BJ (cell line): Measurements from ENCODE around the gene FGFRL1.

DNA sequence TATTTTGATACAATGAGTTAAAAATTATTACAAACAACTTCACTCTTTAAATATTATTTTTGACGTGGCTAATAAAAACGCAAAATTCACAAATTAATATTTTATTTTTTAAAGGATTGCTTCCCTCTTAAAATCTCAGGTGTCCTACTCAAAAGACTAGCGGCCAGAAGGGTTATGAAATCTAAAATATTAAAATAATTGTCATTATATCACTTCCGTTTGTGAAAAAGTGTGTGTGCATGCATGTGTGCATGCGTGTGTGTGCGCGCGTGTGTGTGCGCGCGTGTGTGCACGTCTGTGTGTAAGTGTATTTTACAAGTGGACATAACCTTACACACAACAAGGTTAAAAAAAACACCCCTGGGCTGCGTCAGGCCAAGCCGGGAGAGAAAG, 390 bp upstream of the ZNF595 start:
- CAGE, long polyA plus RNA, result no peak
- RRBS, result no CpG with 5 or more reads among the region's 14 CpGs

- CAGE, long polyA plus RNA, result no peak
- RRBS, result no CpG with 5 or more reads among the region's 11 CpGs
Measured at GRCh38 chr4:474213-474488, 24.8 kb downstream of the ZNF721 start.

- CAGE, long polyA plus RNA, result no peak
- RRBS, result no CpG with 5 or more reads among the region's 8 CpGs
Measured at GRCh38 chr4:477612-478479, 21.1 kb downstream of the ZNF721 start.

GRCh38 chr4:670912-671413, 3.1 kb downstream of the ATP5ME start:
- CAGE, long polyA plus RNA, result no peak
- RRBS, result no CpG with 5 or more reads among the region's 8 CpGs

DNA sequence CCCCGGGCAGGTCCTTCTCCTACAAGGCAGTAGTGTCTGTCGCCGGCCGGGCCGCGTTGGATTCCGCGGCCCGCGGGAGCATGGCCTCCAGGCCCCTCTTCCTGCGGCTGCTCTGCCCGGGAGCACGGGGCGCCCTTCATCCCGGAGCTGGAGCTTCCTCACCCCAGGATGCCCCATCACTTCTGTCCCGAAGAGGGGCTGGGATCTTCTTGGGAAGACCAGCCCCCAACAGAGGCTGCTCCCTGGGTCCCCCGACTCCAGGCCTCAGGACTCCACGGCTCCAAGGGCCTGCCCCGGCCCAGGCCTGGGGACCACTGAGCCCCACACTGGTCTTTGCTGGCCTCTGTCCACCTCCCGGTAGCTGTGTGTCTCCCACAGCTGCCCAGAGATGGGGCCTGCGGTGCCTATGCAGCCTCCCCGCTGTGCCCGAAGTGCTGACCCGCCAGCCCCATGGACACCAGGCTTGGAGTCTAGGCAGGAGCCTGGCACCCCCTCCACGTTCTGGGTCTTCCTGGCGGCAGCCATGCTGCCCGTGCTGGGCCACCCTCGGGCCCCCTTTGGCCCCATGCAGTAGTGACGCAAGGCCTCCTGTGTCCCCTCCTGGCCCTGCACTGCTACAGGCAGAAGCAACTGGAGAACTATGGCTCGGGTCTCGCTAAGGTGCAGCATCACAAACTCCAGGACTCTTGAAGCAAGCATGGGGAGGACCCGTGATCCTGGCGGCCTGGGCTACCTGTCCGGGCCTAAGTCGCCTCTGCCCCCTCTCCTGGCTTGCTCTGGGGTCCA, 645 bp downstream of the MYL5 start:
- CAGE, long polyA plus RNA, result no peak
- RRBS, result 2% methylated on average over 11 of the region's 35 CpGs

GRCh38 chr4:687044-687651, 1.8 kb downstream of the SLC49A3 start:
- CAGE, long polyA plus RNA, result no peak
- RRBS, result 28% methylated on average over 5 of the region's 26 CpGs

- CAGE, long polyA plus RNA, result no peak
- RRBS, result 95% methylated on average over 4 of the region's 33 CpGs
Measured at GRCh38 chr4:753977-754921, 48.6 kb downstream of the PCGF3 start.

GRCh38 chr4:760202-761285, 54.9 kb downstream of the PCGF3 start:
- CAGE, long polyA plus RNA, result no peak
- RRBS, result 97% methylated on average over 3 of the region's 32 CpGs

DNA sequence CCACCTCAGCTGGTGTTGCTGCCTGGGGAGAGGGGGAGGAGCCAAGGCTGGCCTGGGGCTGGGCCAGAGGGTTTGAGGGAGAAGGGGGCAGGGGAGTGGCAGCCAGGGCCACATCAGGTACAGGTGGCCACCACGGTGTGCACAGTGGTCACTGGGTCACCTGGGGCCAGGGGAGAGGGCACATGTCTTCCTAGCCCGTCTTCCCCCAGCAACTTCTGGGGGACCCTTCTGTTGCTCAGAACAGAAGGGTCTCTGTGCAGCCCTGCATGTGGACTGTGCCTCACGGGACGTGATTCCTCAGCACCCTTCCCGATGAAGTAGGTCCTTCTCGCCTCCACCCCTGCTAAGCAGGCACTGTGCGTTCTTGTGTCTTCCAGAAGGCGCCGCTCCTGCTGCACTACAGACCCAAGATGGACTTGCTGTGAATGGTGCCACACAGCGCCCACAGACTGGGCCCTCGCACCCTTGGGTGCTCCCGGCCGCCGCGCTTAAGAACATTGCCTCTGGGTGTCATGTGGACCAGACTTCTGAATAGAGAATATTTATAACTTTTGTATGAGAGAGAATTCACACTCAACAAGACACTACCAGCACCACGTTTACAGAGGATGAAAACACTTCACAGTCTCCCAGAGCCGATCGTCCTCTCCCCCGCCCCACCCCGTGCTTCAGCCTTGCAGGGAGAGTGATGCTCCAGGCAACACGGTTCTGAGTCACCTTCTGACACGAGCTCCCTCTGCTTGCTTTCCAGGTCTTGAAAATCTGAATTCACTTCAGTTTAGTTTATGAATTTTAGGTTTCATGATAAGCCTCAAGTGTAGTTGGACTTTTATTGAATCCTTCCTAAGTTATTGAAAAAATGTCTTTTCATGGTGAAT, 60.0 kb downstream of the CPLX1 start:
- CAGE, long polyA plus RNA, result no peak
- RRBS, result no CpG with 5 or more reads among the region's 22 CpGs

GRCh38 chr4:766988-767550, 58.9 kb downstream of the CPLX1 start:
- CAGE, long polyA plus RNA, result no peak
- RRBS, result 59% methylated on average over 4 of the region's 11 CpGs

DNA sequence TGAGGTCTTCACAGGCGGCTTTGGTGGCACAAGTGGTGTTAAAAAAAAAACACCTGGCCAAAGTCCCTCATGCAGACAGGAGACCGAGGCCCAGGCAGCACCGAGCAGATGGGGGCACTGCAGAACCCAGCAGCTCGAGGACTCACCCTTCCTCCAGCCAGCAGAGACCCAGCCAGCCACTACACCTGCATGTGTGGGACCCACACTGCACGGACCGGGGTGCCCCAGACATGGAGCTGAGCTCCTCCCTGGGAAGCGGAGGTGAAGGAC, 42.8 kb downstream of the GAK start:
- CAGE, long polyA plus RNA, result no peak
- RRBS, result no CpG with 5 or more reads among the region's 7 CpGs

GRCh38 chr4:905181-906015, 26.7 kb downstream of the GAK start:
- CAGE, long polyA plus RNA, result no peak
- RRBS, result no CpG with 5 or more reads among the region's 51 CpGs

DNA sequence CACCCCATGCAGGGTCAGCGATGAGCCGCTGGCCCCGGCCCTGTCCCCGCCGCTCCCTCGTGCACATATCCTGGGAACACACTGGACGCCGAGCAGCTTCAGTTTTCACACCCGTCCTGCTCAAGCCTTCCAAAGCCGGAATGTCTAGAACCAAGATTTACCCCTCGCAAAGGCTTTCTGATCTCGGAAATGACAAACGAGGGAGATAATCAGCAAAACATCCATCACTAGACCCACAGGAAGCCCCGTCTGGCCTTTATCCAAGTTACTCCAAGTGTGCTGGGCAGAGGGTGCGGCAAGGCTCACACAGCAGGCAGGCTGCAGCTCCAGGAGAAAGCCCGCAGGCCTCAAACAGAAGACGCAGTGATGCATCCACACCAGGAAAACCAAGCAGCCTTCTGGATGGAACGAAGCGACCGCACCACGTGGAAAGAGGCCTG, 24.1 kb downstream of the GAK start:
- CAGE, long polyA plus RNA, result no peak
- RRBS, result 78% methylated on average over 3 of the region's 21 CpGs

- CAGE, long polyA plus RNA, result no peak
- RRBS, result 2% methylated on average over 40 of the region's 79 CpGs
Measured at GRCh38 chr4:997204-997969, 4.2 kb upstream of the SLC26A1 start.

- CAGE, long polyA plus RNA, result start-site peak on the plus strand at chr4:1011622-1011637, 104 and 84 reads in 2 replicates
- RRBS, result 2% methylated on average over 76 of the region's 124 CpGs
Measured at GRCh38 chr4:1011073-1011870, at the start of gene FGFRL1. Gene FGFRL1, plus strand, starts transcription at chr4:1011626.

DNA sequence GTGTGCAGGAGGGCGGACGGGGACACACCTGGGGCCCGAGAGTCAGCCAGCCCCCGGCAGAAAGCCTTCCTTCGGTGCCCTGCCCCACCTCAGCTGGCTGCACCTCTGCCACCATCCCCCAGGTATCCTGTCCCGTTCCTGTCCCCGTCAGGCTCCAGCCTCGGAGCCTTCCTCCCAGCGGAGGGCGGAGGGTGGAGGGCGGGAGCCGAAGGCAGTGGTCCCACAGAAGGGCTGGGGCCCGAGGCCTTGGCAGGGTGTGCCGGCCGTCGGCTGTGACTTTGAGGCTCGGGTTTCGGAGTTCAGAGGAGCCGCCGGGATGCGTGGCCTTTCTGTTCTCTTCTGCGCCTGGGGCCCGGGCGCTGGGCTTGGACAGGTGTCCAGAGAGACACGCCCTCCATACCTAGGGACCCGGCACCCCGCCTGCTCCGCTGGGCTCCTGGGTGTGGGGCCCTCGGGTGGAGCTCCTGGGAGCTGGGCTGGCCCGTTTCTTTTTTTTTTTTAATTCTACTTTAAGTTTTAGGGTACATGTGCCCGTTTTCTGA, 11.2 kb downstream of the FGFRL1 start:
- CAGE, long polyA plus RNA, result no peak
- RRBS, result 71% methylated on average over 13 of the region's 31 CpGs

DNA sequence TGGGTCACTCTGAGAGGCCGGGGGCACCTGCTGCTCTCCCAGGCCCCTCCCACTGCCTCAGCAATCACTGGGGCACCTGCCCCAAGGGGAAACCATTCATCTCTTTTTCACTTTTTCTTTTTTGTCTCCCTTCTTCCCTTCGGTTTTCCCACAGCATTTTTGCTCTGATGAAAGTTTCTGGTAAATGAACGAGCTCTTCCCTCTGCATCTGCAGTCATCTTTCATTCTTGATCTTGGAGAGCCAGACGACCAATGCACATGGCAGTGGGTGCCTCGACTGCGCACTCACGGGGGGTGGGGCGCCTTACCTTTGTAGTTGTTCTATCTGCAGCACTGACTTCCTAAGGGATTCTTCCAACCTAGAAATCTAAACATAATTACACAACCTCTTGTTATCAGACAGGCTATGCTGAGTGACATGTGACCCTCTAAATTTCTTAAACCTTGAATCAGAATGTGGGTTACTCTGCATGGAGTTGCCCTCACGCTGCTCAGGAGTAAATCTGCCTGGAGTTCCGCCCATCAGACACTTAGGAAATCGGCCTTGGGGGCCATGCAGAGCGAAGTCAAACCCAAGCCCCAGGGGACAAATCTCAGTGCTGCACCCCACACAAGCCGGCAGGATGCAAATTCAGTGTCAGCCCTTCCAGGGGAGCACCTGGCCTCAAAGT, 27.6 kb downstream of the RNF212 start:
- CAGE, long polyA plus RNA, result no peak
- RRBS, result no CpG with 5 or more reads among the region's 13 CpGs

DNA sequence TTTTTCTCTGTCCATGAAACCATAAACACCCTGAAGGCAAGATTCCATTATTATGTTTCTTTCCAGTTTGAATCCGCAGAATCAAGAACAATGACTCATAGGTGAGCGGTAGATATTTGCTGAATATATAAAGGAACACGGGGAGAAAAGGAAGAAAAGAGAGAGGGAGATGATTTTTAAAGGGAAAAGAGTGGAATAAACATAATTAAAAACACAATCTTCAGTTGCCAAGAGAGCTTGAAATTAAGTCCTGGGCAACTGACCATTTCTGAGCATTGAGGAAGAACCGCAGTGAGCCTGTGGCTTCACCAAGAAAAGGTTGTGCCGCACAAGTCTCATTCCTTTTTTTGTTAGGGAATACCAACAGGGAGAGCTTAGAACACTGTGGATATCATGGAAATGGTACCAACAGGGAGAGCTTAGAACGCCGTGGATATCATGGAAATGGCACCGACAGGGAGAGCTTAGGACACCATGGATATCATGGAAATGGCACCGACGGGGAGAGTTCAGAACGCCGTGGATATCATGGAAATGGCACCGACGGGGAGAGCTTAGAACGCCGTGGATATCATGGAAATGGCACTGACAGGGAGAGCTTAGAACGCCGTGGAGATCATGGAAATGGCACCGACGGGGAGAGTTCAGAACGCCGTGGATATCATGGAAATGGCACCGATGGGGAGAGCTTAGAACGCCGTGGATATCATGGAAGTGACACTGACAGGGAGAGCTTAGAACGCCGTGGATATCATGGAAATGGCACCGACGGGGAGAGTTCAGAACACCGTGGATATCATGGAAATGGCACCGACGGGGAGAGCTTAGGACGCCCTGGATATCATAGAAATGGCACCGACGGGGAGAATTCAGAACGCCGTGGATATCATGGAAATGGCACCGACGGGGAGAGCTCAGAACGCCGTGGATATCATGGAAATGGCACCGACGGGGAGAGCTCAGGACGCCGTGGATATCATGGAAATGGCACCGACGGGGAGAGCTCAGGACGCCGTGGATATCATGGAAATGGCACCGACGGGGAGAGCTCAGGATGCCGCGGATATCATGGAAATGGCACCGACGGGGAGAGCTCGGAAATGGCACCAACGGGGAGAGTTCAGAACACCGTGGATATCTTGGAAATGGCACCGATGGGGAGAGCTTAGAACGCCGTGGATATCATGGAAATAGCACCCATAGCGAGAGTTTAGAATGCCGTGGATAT, 28.3 kb downstream of the SPON2 start:
- CAGE, long polyA plus RNA, result no peak
- RRBS, result no CpG with 5 or more reads among the region's 63 CpGs

DNA sequence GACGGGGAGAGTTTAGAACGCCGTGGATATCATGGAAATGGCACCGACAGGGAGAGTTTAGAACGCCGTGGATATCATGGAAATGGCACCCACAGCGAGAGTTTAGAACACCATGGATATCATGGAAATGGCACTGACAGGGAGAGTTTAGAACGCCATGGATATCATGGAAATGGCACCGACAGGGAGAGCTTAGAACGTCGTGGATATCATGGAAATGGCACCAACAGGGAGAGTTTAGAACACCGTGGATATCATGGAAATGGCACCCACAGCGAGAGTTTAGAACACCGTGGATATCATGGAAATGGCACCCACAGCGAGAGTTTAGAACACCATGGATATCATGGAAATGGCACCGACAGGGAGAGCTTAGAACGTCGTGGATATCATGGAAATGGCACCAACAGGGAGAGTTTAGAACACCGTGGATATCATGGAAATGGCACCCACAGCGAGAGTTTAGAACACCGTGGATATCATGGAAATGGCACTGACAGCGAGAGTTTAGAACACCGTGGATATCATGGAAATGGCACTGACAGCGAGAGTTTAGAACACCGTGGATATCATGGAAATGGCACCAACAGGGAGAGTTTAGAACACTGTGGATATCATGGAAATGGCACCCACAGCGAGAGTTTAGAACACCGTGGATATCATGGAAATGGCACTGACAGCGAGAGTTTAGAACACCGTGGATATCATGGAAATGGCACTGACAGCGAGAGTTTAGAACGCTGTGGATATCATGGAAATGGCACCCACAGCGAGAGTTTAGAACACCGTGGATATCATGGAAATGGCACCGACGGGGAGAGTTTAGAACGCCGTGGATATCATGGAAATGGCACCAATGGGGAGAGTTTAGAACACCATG, 25.1 kb downstream of the SPON2 start:
- CAGE, long polyA plus RNA, result no peak
- RRBS, result no CpG with 5 or more reads among the region's 37 CpGs

DNA sequence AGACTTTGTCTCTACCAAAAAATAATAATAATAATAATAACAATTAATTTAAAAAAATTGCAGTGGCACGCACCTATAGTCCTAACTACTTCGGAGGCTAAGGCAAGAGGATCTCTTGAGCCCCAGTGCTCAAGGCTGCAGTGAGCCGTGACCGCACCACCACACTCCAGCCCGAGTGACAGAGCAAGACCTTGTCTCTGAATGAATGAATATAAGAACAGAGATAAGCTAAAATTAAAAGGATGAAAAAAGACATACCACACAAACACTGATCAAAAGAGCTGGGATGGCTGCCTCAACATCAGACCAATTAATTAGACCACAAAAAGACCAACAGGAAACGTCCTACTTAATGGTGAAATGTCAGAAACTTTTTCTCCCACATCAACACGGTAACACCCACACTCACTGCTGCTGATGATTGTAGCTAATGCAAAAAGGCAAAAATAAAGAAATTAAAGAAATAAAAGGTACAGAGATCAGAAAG, 29.7 kb downstream of the CTBP1 start:
- CAGE, long polyA plus RNA, result no peak
- RRBS, result no CpG with 5 or more reads among the region's 7 CpGs